Subcutaneous preadipocyte (primary cell): ENCODE measurements around the genes SUSD1 and BSPRY.

DNA sequence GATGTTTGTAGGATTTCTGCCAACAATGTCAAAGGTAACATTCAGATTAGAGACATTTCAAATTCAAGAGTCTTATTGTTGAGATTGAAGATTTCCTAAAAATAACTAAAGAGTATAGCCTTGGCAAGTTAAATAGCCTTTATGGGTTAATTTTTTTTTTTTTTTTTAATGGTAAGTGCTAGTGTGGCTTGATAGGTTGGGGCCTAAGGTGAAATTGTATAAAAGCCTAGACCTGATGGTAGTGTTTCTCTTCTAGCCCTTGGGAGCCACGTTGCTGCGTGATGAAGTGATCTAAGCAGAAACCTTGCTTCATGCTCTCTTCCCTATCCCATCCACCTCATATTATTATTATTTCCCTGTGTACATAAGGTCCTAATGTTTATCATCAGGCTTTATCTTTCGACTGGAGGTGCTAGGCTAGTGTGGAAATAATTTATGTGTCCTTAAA is 3.4 kb downstream of the UGCG start:
- CAGE, long polyA plus RNA: no peak

- CAGE, long polyA plus RNA: no peak
Measured at GRCh38 chr9:111998194-111998491, 101.5 kb downstream of the UGCG start.

GRCh38 chr9:112014888-112015717 is 118.5 kb downstream of the UGCG start:
- CAGE, long polyA plus RNA: no peak

GRCh38 chr9:112069387-112070188 is 105.5 kb downstream of the SUSD1 start:
- CAGE, long polyA plus RNA: no peak

DNA sequence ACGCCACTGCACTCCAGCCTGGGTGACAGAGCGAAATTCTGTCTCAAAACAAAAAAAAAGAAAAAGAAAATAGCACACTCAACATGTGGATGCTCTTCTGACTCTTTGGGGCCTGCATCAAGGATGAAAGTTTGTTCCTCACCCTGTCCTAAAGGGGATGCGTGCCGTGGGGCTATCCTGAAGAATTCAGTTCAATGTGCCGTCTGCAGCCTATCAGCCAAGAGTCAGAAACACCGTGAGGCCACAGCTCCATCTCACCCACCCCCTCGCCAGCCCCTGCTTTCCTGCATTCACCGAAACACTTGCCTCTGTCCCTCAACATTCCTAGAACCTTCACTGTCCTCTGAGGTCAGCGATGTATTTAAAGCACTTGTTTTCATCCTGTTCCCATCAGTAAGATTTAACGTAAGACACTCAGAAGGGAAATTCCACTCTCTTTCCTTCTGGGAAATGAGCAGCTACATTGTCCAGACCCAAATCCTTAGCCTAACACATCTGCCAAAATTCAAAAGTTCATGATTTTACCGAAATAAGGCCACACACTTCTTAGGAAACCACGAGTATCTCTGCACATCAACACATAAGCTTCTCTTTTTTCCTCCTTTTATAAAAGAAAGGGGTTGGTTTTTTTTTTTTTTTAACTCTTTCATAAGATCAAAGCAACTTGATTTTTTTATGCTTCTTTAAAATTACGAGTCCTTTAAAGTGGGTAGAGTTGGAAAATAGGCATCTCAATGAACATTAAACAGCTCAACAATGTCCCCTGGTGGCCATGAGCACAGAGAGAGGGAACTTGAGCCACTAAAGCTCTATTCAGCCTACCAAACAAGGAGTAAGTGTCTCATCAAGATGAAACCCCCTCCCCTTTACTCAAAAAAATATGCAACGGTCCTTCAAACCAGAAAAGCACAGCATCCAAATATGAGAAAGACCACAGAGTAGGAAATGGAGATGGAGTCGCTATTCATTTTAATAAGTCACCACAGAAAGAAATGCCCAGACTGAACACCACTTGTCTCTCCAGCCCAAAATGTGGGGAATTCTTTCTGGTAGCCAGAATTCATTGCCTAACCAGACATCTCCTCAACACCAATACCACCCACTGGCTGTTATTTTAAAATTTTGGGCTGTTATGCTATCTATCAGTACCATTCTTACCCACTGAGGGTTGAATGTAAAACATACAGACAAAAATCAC is 100.5 kb downstream of the SUSD1 start:
- CAGE, long polyA plus RNA: no peak

GRCh38 chr9:112172203-112172883 is 2.8 kb downstream of the SUSD1 start:
- CAGE, long polyA plus RNA: no peak

DNA sequence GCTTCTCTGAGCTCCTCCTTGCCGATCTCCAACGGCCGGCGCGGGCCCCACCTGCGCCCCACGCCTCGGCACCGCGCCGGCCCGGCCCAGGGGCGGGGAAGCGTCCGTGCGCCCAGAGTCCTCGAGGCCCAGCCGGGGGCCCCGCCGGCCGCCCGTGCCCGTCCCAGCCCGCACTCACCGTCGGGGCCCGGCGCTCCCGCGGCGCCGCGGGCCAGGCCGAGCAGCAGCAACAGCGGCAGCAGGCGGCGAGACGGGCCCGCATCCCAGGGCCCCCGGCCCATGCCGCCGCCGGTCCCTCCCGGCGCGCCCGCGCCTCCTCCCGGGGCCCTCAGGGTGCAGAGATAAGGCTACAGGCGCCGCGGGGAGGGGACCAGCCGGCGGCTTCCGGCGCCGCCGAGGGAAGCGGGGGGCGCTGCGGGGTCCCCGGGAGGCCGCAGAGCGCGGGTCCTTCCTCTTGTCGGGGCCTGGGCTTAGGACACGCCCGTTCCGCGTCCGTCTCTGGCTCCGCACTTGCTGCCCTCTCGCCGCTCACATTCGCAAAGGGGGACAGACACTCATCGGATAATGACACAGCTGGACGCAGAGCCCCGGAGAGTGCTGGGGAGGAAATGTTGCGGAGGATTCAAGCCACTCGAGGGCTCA is at the start of gene SUSD1:
Gene SUSD1 (minus strand): TSS at position 343 of the 642 bp plus-strand sequence.
- CAGE, long polyA plus RNA: no peak

GRCh38 chr9:112175597-112175863 is 433 bp upstream of the SUSD1 start:
- CAGE, long polyA plus RNA: no peak

DNA sequence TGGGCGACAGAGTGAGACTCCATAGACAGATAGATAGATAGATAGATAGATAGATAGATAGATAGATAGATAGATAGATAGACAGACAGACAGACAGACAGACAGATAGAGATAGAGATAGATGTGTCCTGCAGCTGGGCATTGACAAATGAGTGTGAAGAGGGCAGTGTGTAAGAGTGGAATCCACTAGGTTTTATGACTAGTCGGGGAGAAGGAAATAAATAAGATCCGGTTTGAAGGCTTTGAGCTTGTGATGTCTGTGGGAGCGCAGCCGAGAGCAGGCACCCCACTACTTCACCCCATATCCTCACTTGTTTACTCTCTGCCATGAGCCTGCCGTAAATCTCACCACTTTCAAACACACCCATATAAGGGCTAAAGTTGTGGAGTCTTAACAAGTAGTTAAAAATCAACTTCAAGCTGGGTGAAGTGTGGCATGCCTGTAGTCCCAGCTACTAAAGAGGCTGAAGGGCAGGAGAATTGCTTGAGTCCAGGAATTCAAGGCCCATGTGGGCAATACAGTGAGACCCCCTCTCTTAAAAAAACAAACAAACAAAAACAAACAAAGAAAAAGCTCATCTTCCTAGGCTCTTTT is 1.5 kb upstream of the SUSD1 start:
- CAGE, long polyA plus RNA: no peak

DNA sequence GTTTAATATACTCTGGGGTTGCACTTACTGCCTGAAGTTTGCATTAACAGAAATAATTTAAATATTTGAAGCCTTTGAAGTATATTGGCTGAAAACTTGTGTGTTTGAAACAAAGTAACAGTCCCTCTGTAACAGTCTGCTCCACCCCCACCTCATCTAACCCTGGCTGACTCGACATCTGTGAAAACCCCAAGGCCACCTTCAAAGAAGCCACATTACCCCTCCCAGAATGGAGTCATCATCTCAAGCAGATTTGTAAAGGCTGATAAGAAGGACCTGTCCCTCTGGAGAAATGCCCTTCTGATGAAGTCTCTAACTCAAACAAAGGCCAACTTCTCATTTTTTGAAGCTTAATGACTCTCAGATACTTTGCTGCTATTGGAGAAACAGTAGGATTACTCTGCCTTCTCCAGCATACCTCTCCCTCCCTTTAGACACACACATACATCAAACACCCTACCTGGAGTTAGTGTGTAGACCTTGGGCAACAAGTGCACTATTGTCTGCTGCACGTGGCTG is 5.2 kb upstream of the SUSD1 start:
- CAGE, long polyA plus RNA: no peak

GRCh38 chr9:112377212-112377505 is 2.7 kb upstream of the HSDL2 start:
- CAGE, long polyA plus RNA: no peak

- CAGE, long polyA plus RNA: no peak
Measured at GRCh38 chr9:112645397-112646364, 72.2 kb downstream of the INIP start.

DNA sequence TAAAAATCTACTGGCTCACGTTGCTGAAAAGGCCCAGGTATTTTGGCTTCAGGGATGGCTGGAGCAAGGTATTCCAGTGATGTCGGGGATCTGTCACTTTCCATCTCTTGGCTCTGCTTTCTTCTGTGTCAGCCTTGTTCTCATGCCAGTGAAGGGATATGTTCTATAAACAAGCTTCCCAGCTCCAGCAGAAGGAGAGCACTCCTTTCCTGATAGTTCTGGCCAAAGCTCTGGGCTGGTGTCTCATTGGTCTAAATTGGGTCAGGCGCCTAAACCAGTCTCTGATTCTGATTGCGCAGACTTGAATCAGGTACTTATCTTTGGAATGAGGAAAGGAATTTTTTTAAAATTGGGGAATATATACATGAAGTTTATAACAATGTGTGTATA is 5.1 kb downstream of the SNX30 start:
- CAGE, long polyA plus RNA: no peak

GRCh38 chr9:112764757-112765339 is 14.3 kb downstream of the SNX30 start:
- CAGE, long polyA plus RNA: no peak

DNA sequence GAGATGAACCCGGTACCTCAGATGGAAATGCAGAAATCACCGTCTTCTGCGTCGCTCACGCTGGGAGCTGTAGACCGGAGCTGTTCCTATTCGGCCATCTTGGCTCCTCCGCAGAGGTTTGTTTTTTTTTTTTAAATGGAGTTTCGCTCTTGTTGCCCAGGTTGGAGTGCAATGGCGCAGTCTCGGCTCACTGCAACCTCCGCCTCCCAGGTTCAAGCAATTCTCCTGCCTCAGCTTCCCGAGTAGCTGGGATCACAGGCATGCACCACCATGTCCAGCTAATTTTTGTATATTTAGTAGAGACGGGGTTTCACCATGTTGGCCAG is 53.5 kb downstream of the SNX30 start:
- CAGE, long polyA plus RNA: no peak

DNA sequence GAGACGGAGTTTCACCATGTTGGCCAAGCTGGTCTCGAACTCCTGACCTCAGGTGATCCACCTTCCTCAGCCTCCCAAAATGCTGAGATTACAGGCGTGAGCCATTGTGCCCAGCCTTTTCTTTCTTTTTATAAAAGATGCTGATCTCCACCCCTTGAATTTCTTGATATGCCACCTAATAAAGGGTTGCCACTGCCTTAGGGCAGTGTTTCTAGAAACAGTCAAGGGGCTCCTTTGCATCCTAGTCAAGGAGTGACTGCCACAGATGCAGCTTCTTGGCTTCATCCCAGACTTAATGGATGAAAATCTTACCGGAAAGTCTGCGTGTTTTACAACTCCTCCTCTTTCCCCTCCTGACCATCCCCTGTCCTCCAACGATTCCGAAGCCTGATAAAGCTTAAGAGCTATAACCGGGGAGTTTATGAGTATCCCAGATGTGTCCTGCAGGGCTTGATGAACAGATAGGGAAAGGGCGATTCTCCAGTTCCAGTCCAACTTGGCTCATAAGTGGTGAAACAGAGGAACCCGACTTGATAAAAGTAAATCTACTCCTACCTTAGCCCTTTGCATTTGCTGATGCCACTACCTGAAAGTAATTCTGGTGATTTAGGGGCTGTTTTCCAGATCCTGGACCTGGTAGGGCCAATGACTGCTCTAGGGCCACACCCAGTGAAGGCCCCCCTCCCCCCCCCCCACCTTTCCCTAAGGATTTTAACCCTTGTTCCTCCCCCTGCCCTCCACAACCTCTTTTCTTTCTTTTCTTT is 2.9 kb upstream of the BSPRY start:
- CAGE, long polyA plus RNA: no peak

DNA sequence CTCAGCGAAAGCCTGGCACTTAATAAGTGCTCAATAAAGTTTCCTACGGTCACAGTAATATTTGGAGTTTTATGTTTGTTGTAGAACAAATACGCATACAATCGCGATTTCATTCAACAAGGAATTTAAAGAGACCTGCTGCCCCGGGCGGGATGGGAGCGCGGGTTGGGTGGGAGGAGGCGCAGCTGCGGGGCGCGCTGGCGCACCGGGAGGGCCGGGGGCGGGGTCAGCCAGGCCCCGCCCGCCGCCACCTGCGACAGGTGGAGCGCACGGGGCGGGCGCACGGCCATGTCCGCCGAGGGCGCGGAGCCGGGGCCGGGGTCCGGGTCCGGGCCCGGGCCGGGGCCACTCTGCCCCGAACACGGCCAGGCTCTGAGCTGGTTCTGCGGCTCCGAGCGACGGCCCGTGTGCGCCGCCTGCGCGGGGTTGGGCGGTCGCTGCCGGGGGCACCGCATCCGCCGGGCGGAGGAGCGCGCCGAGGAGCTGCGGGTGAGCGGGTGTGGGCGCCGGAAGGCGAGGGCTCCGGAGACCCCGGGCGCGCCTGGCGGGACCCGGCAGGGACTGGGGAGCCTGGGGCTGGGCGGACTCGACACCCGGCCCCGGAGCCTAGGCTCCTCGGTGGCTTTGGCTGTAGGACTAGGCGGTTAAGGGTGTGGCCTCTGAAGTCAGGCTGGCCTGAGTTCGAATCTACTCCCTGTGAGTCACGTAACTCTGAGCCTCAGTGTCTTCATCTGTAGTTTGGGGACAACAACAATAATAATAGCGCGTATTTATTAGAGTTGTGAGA is at the start of gene BSPRY:
Gene BSPRY (plus strand): TSS at position 250 of the 787 bp plus-strand sequence.
- CAGE, long polyA plus RNA: no peak

GRCh38 chr9:113416190-113416845 is 5.8 kb downstream of the C9orf43 start:
- CAGE, long polyA plus RNA: no peak

DNA sequence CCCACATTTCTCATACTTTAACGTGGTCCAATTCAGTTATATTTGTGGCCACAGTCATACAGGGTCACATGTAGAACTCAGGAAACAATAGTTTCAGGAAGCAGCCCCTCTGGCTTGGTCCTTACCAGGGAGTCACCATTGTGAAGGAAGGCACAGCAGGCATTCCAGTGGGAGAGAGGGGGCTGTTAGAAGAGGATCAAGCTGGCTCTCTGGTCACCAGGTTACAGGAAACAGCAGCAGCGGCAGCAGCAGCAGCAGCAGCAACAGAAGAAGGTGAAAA is 14.5 kb downstream of the C9orf43 start:
- CAGE, long polyA plus RNA: no peak

- CAGE, long polyA plus RNA: no peak
Measured at GRCh38 chr9:113557450-113558017, 94.0 kb downstream of the RGS3 start.